Cerebellum (tissue), 5 donors: ENCODE results near the gene POLL.

DNA sequence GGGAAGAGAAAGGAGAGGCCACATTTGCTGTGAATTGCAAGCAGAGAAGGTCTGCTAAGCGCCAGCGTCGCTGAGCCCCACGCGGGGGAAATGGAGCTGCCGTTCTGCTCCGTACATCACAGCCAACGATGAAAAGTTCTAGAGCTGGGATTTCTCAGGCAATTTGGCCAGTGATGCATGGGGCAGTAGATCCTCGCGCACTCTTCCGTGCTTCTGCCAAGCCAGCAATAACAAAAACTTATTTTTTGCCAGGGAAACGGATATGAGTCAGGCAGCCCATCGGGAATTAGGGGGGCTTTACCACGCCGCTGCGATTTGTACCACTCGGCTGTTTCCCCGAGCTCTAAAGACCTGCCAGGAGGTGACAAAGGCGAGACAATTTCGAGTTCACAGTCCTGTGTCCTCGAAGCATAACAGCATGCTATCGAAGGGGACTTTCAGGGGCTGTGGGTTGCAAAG, 30.0 kb upstream of the SLF2 start:
- PRO-cap, 3 experiments, result no peak in any of the 3 experiments
- RAMPAGE, long total RNA, result no peak

DNA sequence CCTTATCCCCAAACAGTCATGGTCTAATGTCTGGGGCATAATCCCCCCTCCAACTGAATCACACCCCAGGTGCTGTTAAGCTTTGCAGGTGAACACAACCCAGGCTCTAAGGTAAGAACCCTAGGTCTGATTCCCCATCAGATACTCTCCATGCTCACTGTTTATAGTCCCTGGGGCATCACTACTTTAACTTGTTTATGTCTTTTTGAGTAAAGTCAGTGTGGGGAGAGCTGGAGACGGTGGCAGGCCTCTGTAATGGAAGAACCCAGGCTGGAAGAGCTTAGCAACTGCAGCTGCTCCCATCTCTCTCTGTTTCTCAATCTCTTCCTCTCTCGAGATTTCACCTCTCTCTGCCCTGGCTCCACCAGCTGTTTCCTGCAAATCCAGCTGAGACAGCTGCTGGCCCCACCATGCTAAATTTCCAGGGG, 25.9 kb upstream of the SLF2 start:
- PRO-cap, 3 experiments, result no peak in any of the 3 experiments
- RAMPAGE, long total RNA, result no peak

DNA sequence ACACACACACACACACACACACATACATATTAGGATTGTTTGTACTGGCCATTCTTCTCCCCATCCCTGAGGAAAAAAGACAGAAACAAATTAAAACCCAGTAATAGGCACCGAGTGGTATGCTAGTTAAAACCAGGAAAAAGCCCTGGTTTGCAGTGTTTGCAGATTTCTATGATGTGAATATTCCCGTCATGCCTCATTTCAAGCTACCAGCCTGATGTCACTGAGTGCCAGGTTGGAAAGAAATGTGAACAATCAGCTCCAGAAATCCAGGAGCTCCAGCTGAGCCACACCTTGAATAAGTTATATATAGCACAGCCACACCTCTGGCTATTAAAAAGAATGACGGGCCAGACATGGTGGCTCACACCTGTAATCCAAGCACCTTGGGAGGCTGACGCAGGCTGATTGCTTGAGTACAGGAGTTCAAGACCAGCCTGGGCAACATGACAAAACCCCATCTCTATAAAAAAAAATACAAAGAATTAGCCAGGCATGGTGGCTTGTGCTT, 18.8 kb upstream of the SLF2 start:
- PRO-cap, 3 experiments, result no peak in any of the 3 experiments
- RAMPAGE, long total RNA, result no peak

DNA sequence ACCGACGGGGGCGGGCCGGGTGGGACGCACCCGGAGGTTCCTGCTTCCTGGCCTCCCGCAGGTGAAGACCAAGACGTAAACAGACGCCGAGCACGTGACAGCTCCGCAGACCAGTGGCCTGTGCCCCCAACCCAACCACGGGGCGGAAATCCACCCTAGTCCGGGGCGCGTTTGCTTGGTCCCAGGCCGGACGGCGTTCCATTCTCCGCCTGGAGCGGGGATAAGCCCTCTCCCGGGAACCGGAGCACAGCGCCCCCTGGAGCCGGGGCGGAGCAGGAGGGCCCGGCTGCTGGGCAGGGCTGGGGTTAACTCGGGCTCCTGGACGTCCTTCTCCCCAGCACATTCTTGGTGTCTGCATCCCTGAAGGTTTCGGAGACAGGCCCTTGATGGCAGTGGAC, 2.0 kb upstream of the LZTS2 start:
- PRO-cap, 3 experiments, result peak in 2 of 3 experiments; most common plus-strand start position 145 of the sequence (in 1); most common minus-strand start position 59 of the sequence (in 1)
- RAMPAGE, long total RNA, result no peak

- PRO-cap, 3 experiments, result no peak in any of the 3 experiments
- RAMPAGE, long total RNA, result no peak
These were observed 11.9 kb downstream of the PDZD7 start for GRCh38 chr10:101018928-101019439.

DNA sequence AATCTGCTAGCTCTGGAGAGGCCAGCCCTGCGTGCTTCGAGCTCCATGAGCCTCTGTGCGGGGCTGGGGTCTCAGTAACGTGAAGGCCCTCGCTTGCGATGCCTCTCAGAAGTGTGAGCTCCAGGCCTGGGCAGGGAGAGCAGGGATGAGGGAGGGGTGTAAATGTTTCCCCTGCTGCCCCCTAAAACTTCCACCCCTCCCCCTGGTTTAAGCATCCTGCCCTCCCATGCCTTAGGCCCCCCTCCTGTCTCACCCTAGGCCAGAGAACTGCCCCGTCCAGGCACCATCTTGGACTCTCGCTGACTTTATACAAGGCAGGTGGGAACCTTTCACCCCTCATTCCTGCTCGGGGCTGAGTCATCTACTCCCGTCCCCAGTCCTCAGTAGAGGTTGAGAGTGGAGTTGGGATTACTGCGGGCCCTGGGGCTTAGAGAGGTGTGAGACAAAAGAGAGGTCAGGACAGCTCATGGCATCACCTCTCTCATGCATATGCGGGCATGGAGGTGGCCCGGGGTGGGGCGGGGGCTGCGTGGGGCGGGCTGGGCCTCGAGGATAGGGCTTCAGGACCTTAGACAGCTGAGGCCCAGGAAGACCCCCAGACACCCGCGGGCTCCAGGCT, 561 bp downstream of the PDZD7 start:
- PRO-cap, 3 experiments, result no peak in any of the 3 experiments
- RAMPAGE, long total RNA, result no peak

DNA sequence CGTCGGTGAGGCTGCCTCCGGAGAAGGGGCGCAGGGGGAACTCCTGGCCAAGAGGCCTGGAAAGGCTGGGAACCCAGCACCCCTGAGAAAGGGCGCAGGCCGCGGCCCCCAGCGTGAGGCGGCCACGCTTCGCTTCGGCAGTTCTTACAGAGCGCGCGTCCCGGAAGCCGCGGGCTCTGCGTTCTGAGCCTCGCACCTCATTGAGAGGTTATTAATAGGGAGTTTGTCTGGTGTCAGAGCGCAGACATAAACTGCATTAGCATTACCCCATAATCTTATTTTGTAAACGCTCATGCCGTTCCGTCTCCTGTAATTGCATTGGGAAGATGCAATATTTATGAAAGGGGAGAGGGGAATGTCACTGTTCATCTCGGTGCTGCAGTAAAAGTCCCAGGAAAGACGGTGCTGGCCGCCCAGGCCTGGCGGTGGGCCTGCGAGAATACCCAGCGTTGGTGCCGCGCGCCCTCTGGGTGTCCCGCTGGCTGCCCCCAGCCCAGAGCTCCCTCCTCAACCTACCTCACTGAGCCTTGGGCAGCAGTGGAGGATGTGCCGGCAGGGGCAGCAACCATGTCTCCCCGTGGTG, 9.7 kb upstream of the TLX1 start:
- PRO-cap, 3 experiments, result no peak in any of the 3 experiments
- RAMPAGE, long total RNA, result no peak

- PRO-cap, 3 experiments, result no peak in any of the 3 experiments
- RAMPAGE, long total RNA, result no peak
These were observed 7.8 kb downstream of the LBX1 start for GRCh38 chr10:101221417-101221925.

GRCh38 chr10:101228776-101229325, 412 bp downstream of the LBX1 start:
- PRO-cap, 3 experiments, result no peak in any of the 3 experiments
- RAMPAGE, long total RNA, result no peak

GRCh38 chr10:101367909-101368382, 14.0 kb downstream of the BTRC start:
- PRO-cap, 3 experiments, result no peak in any of the 3 experiments
- RAMPAGE, long total RNA, result no peak

GRCh38 chr10:101569332-101570116, 18.5 kb downstream of the POLL start:
- PRO-cap, 3 experiments, result peak in 3 of 3 experiments; most common plus-strand start chr10:101569972 (in 3); most common minus-strand start chr10:101569783 (in 2)
- RAMPAGE, long total RNA, result no peak

DNA sequence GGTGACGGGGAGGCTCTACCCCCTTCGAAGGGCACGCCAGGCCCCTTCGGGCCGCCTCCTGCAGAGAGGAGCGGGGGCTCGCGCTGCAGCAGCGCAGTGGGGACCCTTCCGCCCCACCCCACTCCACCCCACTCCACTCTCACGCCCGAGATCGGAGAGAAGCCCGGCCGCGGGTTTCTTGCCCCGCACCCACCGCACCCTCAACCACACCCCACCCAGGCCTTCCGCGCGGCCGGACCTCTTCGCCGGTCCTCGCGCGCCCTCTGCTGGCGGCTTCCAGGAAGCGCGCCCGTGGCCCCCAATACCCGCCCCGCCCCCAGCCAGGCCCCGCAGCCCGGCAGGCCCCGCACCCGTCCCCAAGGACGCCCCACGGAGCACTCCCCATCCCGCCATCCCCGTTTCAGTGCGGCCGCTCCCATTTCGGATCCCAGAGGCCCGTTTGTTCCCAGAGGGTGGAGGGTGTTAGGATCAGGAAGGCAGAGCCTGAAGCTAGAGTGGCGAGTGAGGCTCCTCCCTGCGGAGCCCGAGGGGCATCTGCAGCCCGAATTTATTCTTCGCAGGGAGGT, 17.9 kb downstream of the POLL start:
- PRO-cap, 3 experiments, result no peak in any of the 3 experiments
- RAMPAGE, long total RNA, result no peak

GRCh38 chr10:101587562-101588584, at the start of gene POLL:
POLL (minus strand) TSS chr10:101588257.
- PRO-cap, 3 experiments, result peak in 2 of 3 experiments; most common plus-strand start chr10:101588321 (in 2); most common minus-strand start chr10:101588168 (in 1)
- RAMPAGE, long total RNA, result start-site peak on the plus strand at chr10:101588284-101588329, 202 and 86 reads in 2 replicates

DNA sequence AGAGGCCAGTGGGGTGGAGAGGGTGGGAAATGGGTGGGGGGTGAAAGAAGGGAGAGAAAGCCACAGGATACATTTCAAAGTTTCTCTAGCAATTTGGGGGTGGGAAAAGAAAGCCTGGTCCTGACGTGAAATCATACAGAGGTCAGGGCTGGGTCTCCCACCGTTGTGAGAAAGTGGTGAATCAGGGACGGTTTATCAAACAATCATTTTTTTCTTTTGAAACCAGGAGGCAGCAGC, 43.7 kb downstream of the FBXW4 start:
- PRO-cap, 3 experiments, result no peak in any of the 3 experiments
- RAMPAGE, long total RNA, result no peak

DNA sequence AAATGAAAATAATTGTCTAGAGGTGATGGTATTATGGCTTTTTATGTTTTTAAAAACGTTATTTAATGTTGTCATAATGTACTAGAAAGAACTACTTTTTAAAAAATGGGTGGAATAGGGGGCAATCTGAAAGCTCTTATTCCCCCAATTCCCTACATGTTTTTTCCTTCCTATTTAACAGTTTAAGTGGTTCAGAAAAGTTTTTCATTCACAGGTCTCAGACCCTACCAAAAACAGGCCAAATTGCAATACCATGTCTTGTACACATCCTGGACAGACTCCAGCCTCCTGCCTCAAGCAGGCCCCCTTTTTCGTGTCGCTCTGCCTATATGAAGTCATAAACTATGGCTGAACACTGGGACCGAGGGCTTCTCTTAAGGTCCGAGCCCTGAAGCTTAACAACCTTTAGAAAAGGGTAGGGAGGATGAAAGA, 1.4 kb downstream of the FBXW4 start:
- PRO-cap, 3 experiments, result no peak in any of the 3 experiments
- RAMPAGE, long total RNA, result no peak

DNA sequence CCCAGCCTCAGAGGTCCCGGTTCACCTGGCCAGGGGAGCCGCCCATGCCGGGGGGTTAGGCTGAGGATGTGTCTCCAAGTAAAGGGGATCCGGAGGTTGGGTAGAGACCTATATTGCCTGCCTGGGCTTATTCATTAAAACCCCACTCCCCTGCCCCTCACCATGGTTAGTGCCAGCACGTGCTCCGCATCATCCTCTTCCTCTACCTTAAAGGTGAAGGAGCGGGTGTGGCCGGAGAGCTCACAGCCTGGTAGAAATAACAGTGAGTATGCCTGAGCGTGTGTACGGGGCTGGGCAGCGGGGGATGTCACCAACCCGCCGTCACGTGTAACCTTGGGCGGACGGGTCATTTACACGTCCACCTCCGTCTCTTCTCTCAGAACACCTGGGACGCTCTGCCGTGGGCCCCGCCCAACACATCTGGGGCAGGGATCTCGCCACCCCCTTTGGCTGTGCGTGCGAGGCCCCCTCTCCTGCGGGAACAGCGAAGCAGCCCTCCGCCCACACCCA, 513 bp downstream of the NPM3 start:
- PRO-cap, 3 experiments, result no peak in any of the 3 experiments
- RAMPAGE, long total RNA, result no peak

DNA sequence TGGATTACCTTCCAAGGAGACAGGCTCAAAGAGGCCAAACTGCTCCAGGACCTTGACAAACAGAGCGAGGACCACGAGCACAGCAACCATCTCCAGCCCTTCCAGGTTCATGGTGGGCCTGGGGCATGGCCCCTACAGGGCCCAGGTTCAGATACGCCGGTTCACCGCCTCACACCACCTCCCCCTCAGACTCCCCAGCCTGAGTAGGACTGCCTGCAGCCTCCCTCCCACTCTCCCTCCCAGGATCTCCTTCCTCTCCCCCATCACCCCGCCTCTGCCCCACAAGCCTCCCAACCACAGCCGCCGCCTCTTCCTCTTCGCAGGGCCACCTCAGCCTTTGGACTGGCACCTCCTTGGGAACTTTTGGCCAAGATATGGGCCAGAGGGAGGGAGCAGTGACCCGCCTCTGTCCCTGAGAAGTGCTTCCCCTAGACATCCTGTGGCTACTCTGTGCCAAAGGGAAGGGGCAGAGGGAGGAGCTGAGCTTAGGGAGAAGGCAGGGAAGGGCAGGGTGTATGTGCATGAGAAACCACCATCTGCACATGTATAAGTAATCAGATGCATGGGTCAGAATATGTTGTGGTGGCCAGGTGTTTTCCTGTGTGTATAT, 9.2 kb downstream of the KCNIP2 start:
- PRO-cap, 3 experiments, result no peak in any of the 3 experiments
- RAMPAGE, long total RNA, result no peak

DNA sequence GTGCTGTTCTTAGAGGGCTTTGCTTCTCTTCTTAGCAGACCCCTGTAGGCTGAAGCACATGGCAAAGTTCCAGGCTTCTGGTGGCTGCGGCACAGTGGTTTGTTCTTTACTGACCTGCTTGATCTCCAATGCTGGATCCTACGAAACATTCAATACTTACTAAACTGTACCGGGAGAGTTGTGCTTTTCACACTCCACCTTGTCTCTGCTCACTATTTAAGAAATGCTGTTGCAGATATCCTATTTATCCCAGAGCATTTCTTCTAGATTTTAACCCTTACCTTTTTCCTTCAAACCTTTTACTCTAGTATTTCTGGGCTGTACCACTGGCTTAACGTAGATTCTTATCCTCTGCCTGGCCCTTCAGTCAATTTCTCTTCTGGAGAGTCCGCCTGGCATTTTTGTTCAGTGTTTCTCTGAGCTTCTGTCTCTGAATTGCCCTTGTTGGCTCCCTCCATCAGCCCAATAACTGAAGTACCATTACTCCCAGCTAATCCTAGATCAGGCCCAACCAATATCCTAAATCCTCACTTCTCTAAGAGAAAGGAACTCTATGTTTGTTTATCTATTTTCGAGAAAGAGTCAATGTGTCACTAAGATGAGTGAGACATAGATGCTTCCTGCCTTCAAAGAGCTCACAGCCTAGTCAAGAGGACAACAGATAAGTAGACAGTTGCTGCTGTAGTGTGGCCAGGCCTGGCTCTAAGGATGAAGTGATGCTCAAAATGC, 76.1 kb upstream of the KCNIP2 start:
- PRO-cap, 3 experiments, result no peak in any of the 3 experiments
- RAMPAGE, long total RNA, result no peak

DNA sequence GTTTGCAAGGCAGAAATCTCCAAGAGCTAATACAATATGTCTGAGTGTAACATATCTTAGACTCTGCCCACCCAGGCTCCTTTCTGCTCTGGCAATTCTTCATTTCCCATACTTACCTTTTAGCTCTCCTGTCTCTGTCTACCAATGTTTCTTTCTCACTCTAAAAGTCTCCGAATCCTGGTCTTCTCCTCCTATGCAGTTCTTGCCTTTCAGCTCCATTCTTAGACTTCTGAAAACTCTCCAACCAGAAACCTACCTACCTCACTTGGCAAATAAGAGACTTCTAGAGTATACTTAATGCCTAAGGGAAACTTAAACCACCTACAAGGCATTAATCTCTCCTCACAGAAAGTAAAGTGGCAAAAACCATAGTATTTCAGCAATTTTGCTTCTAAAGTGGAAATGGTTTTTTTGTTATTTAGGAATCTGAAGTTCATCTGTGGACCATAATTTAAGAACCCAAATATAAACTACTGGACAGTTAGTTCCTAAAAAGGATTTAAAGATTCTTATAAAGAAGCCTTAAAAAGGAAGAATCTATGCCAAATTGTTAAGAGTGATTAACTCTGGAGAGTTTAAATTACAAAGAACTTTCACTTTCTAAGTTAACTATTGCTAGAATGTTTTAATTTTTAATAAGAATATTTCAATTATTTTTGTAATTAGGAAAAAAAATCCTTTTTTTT, 57.3 kb downstream of the ARMH3 start:
- PRO-cap, 3 experiments, result no peak in any of the 3 experiments
- RAMPAGE, long total RNA, result no peak

DNA sequence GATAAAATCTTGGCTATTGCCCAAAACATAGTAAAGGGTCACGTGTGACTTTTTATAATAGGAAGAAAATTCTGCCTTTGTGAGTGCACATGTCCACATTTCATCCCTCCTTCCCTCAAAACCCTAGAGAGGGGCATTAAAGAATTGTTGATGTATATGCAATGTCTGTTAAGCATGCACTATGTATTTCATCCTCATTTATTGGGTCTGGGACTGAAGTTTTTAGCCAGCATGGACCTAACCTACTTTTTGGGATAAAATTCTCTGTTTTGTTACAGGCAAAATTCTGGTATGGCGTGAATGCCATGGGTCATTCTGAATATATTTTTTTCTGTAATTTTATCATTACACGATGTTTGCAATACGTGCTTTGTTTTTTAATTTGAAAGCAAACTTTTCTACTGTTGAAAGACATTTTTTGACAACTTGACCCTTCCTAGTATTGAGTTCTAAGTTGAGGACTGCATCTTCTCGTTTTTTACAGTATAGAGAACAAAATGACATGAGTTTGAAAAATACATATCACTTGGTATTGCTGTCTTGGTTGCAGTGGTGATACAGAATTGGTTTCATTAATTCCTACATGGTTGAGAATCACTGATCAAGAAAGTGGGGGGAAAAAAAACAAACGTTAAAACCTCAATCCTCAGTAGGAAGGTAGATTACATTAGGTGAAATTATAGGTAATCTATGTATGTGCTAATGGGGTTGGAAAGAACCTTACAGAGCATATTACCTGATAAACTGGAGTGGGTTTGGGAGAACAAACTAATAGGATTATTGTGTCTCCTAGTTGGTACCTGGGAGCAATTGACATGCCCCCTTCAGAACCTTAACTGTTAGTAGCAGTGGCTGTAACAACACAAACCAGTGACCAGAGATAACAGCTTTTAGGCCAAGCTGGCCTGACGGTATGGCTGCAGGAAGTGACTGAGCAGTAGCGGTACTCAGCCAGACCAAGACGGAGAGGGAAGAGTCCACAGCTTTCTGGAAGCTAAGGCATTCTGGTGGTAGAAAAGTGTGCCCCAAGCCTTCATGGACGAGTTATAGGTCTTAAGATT, 10.8 kb downstream of the NOLC1 start:
- PRO-cap, 3 experiments, result no peak in any of the 3 experiments
- RAMPAGE, long total RNA, result no peak